Trachea (tissue), 1 donor: ENCODE measurements around the genes PTP4A2, DCDC2B and HDAC1.

- PRO-cap: no peak
Measured at GRCh38 chr1:31509127-31509784, 67.1 kb upstream of the TINAGL1 start.

- PRO-cap: no peak
Measured at GRCh38 chr1:31606060-31606440, 11.4 kb upstream of the HCRTR1 start.

DNA sequence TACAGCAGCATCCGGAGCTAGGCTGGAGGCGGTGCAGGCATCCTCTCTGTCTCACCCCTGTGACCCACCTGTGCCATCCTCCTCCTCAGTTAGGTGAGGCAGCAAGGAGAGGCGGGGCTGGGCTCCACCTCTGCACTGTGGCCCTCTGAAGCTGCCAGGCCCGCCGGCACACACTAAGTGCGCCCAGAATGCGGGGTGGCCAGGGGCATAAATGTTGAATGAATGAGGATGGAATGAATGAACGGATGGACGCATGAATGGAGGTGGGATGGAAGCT lies 301 bp upstream of the HCRTR1 start:
- PRO-cap: no peak

- PRO-cap: no peak
Measured at GRCh38 chr1:31637770-31638421, 6.8 kb downstream of the PEF1 start.

DNA sequence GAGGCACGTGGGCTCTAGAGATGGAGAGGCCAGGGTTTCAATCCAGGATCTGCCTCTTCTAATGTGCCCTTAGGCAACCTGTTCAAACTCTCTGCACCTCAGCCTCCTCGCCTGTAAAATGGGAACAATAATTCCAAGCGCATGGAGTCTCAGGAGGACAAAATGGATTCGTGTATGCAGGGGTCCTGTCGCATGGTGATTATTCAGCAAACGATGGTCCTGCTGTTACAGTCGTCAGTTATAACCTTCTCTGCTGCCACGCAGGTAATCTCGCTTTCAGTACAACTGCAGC lies 23.7 kb downstream of the COL16A1 start:
- PRO-cap: no peak

DNA sequence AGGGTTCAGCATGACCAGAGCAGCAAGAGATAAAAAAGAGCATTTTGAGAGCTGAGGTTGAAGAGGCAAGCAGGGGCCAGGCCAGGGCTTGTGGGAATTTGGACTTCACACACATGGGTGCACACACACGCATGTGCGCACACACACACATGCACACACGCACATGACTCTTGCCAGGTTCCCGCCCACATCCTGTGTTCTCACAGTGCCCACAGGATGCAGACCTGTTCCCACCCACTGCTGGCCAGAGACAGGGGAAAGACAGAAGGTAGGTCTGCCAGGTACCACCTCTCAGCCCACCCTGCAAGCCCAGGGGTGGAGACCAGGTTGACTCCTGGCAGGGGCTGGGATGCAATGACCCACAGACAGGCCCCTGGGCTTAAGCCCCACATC lies 4.5 kb downstream of the COL16A1 start:
- PRO-cap: no peak

DNA sequence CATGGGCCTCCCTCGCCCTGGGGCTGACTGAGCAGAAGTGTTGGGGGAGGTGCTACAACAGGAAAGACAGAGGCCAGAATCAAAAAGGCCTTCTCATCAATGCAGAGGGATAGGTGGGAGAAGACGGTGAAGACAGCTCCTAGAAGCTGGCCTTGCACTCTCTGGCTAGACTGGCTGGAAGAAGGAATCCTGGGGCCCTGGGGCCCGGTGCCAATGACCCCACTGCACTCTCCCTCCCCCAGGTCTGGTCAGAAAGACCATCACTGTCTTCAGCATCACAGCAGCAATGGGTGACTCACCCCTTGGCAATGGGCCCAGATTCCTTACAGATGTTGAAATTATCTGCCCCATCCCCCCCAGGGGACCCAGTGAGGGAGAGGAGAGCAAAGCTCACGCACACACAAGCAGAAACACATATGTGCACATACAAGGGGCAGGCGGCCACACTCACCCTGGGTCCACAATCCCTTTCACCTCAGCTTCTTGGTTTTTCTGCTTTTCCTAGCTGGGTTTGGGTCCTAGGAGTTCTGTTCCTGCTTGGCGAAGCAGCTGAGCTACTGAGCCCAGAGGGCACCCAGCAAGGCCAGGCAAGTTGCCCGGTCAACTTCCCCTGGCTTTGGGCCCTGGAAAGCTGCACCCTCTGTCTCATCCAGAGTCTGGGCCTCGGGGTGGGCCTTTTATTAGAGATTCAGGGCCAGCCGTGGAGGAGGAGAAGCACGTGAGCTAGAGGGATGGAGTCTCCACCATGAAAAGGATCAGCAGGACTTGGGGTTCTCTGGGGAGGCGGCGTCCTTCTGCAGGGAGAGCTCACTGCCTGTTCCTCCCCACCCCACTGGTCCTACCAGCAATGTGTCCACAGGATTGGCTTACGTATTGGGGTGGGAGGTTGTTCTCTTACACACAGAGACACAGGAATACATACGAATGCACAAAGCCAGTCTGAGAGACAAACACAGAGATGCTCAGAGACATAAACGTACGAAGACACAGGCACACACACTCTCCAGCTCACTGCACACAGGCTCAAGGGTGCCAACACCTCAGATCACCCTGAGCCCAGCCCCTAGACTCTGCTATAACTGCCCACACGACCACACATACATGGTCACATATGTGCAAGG lies 2.5 kb downstream of the COL16A1 start:
- PRO-cap: unidirectional peak, plus-strand start at position 363 of the sequence

- PRO-cap: no peak
Measured at GRCh38 chr1:31702057-31702396, 1.8 kb downstream of the COL16A1 start.

- PRO-cap: no peak
Measured at GRCh38 chr1:31739086-31739845, 24.9 kb downstream of the ADGRB2 start.

DNA sequence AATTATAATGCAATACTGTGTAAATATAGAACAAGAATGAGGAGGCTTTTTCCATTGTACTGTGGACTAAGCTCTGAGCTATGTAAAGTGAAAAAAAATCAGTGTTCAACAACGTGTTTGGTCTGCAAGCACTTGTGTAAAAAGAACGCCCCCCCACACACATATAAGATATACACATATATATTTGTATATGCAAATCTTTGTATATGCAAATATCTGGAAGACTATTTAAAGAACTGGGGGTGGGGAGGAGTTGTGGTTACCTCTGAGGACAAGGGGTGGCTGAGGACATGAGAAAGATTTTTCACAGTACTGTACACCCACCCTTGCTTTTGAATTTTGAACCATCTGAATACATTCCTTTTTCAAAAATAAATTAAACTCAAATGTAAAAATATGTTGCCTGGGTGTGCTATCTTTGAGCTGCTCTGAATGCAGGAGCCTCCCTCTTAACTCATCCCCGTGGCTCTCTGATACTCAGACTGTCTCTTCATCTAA lies 57.0 kb downstream of the PTP4A2 start:
- PRO-cap: no peak

DNA sequence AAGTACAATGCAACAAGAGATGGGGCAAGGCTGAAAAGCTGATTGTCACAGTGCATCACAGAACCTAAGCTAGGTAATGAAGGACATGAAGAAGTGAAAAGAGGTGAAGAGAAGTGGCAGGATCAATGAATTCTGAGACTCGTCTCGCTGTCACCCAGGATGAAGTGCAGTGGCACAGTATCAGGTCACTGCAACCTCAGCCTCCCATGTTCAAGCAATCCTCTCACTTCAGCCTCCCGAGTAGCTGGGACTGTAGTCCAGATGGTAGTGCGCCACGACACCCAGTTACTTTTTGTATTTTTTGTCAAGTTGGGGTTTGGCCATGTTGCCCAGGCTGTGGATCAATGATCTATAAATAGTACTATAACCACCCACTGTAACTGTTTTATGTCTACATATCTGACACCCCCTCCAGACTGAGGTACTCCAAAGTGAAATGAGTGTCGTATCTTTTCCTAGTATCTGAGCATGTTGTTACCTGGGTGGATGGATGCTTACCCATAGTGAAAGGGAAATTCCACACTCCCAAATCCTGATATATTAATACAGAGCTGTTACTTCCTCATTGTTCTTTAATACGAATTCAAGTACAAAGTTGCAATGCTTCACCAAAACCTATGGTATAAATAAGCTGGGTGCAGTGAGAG lies 33.0 kb downstream of the PTP4A2 start:
- PRO-cap: no peak

DNA sequence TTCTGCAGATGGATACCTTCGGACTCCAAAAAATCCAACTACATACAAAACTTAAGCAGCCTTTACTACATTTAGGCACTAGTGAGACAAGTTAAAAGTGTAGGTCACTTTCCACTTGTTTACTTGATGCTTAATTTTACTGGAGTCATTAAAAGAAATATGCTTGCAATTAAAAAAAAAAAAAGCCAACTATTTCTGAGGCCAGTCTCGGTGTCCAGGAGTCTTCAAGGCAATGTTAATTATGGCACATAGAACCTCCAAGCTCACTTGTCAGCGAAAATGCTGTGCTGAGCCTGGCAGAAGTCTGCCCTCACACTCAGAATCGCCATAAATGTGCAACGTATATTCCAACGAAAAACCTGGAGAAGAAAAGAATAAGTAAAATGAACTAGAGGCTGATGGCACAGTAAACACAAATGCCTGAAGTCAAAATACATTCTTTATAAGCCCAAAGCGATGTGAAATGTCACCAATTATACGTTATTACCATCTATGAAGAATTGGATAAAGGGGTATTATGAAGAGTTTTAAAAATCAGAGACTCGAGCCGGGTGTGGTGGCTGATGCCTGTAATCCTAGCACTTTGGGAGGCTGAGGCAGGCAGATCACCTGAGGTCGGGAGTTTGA lies 18.8 kb downstream of the PTP4A2 start:
- PRO-cap: no peak

DNA sequence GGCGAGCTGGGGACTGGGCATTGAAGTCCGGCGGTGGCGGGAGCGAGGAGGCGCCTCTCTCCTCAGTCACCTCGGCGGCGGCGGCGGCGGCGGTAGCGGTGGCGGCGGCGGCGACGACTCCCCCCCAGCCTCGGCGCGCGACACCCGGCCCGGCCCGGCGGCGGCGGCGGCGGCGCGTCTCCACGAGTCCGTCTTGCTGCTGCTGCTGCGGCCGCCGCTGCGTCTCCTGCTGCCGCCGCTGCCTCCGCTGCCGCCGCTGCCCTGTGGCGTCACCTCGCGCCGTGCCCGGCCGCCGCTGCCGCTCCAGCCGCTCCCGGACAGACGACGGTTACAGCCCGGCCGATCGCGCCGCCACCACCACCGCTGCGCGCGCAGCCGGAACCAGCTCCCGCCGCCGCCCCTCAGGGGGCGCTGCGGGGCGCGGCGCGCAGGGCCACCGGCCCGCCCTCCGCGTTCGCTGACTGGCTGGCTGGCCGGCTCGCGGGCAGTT lies at the start of gene PTP4A2:
Gene PTP4A2 (minus strand): TSS at position 379 of the 490 bp plus-strand sequence.
- PRO-cap: bidirectional peak, plus-strand start at position 23 of the sequence, minus-strand start outside the sequence; bidirectional peak, plus-strand start outside the sequence, minus-strand start at position 377 of the sequence

DNA sequence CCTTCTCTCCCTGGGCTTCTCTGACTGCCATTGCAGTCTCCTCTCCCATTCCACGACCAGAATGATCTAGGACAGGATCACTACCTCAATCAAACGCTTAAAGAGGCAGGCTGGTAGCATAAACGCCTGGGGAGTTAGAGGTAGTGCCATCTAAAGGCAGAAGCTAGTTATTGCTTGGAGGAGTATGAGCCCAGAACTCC lies 10.2 kb upstream of the KHDRBS1 start:
- PRO-cap: no peak

- PRO-cap: bidirectional peak, plus-strand start at chr1:32014748, minus-strand start at chr1:32014611
Measured at GRCh38 chr1:32013977-32014820, 531 bp downstream of the KHDRBS1 start.

GRCh38 chr1:32042761-32043943 lies 29.5 kb downstream of the KHDRBS1 start:
- PRO-cap: no peak

- PRO-cap: no peak
Measured at GRCh38 chr1:32059842-32060160, 12.9 kb upstream of the TMEM39B start.

DNA sequence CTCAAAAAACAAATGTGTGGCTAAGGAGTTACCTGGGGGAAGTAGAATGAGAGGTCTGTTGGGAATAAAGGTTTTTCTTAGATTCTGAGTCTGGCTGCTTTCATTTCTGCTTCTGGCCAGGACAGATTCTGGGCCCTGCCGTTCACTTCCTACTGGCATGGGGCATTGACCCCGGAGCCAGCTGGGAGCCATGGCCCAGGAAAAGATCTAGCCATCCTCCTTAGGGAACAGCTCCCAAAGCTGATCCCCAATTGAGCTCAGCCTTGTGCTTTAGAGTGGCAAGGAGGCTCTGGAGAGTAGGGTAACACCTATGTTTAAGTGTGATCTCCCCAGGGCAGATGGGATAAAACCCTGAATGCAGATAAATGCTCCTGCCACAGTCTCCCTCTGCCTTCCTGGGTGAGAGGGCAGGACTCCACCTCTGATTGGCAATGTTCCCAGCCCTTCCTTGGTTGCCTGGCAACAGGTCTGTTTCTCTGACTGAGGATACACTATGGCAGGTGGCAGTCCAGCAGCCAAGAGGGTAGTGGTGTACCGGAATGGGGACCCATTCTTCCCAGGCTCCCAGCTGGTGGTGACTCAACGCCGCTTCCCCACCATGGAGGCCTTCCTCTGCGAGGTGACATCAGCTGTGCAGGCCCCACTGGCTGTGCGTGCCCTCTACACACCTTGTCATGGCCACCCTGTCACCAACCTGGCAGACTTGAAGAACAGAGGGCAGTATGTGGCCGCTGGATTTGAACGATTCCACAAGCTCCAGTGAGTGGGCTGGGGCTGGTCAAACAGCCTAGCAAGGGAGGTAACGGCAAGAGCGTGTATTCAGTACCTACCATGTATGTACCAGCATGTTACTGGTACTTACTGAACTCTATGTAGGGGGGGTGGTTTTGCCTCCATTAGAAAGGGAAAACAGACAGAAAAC lies at the start of gene DCDC2B:
Gene DCDC2B (plus strand): TSS at position 489 of the 922 bp plus-strand sequence.
- PRO-cap: no peak

DNA sequence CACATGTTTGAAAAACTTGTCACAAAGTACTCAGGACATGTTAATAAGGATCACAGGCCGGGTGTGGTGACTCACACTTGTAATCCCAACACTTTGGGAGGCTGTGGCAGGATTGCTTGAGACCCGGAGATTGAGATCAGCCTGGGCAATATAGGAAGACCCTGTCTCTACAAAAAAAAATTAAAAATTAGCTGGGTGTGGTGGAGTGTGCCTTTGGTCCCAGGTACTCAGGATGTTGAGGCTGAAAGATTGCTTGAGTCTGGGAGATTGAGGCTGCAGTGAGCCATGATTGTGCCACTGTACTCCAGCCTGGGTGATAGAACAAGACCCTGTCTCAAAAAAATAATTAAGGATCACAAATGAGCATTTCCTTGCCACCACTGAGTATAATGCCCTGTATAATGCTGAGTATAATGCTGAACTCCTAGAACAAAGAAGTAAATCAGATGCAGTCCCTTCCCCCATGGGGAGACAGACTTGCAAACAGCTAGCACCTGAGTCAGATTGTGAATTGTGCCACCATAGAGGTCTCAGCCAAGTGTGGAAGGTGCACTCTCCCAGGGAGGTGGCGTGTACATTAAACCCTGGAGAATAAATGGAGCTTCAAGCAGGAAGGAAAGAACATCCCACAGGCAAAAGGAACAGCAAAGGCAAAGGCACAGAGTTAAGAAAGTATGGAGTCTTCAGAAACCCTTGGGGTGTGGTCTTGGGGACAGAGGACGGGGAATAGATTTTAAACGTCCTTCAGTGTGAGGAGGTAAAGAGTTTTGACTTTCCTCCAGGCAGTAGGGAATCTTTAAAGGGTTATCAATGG lies 5.4 kb downstream of the EIF3I start:
- PRO-cap: no peak

DNA sequence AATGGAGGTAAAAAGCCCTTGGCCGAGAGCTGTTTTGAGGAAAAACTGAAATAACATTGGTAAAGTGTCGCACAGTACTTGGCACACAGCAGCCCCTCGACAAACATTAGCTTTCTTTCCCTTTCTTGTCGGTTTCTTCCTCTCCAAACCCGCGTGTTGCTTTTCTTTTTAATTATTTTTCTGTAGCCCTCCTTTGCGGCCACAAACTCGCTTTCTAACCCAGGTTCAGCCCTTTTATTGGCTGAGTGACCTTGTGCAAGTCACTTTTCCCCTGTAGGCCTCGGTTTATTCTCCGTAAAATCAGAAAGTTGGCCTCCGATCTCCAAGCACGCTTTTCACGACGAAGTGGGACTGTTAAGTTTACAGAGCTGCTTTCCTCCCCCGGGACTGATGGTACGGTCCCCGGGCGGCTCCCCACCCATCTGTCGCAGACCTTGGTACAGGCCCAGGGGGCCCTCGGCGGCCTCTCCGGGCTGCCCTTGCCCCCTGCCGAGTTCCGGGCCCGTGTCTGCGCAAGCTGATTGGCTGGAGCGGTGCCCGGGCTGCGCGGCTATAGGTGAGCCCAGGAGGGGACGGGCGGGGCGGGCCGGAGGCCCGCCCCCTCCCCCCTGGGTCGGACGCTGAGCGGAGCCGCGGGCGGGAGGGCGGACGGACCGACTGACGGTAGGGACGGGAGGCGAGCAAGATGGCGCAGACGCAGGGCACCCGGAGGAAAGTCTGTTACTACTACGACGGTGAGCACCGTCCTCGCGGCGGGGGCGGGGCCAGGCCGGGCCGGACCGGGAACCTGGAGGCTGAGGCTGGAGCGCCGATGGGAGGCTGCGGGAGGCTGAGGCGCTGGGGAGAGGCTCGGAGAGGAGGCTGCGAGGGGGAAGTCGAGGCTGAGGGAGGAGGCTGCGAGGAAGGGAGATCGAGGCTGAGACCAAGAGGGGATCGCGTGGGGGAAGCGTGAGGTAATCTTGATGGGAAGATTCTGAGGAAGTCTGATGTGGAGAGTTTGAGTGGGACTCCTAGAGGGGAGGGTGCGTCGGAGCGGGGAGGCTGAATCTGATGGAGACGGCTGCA lies at the start of gene HDAC1:
Gene HDAC1 (plus strand): TSS at position 599 of the 1,065 bp plus-strand sequence.
- PRO-cap: bidirectional peak, plus-strand start at position 651 of the sequence, minus-strand start at position 488 of the sequence